Endothelial cell of umbilical vein (primary cell): ENCODE measurements around the genes C16orf89 and ALG1.

- PRO-cap: no peak
CAGE:
- cytosol, long polyA minus RNA: no peak
- cytosol, long polyA plus RNA: no peak
- long polyA plus RNA: no peak
- nucleus, long polyA minus RNA: no peak
- nucleus, long polyA plus RNA: no peak
Measured at GRCh38 chr16:4868380-4869282, 21.4 kb downstream of the UBN1 start.

DNA sequence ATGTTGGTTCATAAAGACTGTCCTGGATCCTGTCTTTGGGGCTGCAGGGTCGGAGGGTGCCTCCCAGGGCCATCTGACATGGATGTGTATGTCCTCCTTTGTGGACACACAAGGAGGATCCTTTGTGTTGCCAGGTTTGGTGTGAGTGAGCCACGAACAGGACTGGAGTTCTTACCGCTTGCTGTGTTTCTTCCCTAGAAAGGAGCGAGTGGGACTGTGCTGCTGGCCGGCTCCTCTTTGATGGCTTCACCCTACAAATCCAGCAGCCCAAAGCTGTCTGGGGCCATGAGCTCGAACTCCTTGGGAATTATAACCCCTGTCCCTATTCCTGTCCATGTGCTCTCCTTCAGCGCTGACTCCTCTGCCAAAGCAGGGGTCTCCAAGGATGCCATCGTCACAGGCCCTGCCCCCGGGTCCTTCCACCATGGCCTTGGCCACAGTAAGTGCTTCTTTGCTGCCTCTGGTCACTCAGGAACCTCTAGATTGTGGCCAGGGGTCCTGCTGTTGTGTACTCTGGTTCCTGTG is 29.5 kb downstream of the UBN1 start:
- PRO-cap: no peak
CAGE:
- cytosol, long polyA minus RNA: no peak
- cytosol, long polyA plus RNA: no peak
- long polyA plus RNA: no peak
- nucleus, long polyA minus RNA: no peak
- nucleus, long polyA plus RNA: no peak

DNA sequence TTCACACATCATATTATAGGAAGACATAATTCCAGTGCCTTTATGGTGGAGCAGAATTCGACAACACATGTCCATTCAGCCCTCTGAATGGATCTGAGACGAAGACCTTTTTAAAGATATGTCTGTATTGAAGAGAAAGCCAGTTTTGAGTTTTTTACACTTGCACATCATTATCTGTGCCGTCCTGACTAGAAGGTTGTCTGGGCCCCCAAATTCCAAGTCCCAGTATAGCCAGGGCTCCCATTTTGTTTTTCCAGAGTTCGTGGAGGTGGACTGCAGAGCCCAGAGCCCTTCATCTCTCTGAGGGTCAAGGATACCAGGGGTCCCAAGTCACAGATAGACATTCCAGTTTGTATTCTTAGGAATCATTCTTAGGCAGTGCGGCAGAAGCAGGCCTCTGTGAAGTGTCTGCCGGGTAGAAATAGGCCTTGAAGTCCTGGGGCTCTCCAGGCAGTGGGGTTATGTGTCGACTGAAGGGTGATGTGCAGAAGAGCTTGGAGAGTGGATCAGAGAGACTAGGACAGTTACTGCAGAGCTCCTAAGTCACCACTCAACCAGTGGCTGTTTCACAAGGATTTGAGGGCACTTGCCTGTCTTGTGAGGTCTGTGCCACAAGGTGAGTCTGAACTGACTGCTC is 33.7 kb downstream of the UBN1 start:
- PRO-cap: no peak
CAGE:
- cytosol, long polyA minus RNA: no peak
- cytosol, long polyA plus RNA: no peak
- long polyA plus RNA: no peak
- nucleus, long polyA minus RNA: no peak
- nucleus, long polyA plus RNA: no peak

- PRO-cap: unidirectional peak, minus-strand start at chr16:4943185
CAGE:
- cytosol, long polyA minus RNA: no peak
- cytosol, long polyA plus RNA: no peak
- long polyA plus RNA: no peak
- nucleus, long polyA minus RNA: no peak
- nucleus, long polyA plus RNA: no peak
Measured at GRCh38 chr16:4943127-4943750, 6.3 kb upstream of the PPL start.

- PRO-cap: no peak
CAGE:
- cytosol, long polyA minus RNA: no peak
- cytosol, long polyA plus RNA: no peak
- long polyA plus RNA: no peak
- nucleus, long polyA minus RNA: no peak
- nucleus, long polyA plus RNA: no peak
Measured at GRCh38 chr16:5065782-5066251, at the start of gene C16orf89. C16orf89 (minus strand) TSS chr16:5065956.

GRCh38 chr16:5071528-5072577 is at the start of gene ALG1:
ALG1 (plus strand) TSS chr16:5071843.
- PRO-cap: bidirectional peak, plus-strand start at chr16:5071830, minus-strand start at chr16:5071793; bidirectional peak, plus-strand start at chr16:5072057, minus-strand start at chr16:5072115
CAGE:
- cytosol, long polyA minus RNA: no peak
- cytosol, long polyA plus RNA: start-site peak on the plus strand at chr16:5071829-5072037, 142 and 100 reads in 2 replicates
- long polyA plus RNA: start-site peak on the plus strand at chr16:5071829-5071849, 242 and 96 reads in 2 replicates
- nucleus, long polyA minus RNA: no peak
- nucleus, long polyA plus RNA: start-site peak on the plus strand at chr16:5071833-5071852, 85 and 85 reads in 2 replicates

DNA sequence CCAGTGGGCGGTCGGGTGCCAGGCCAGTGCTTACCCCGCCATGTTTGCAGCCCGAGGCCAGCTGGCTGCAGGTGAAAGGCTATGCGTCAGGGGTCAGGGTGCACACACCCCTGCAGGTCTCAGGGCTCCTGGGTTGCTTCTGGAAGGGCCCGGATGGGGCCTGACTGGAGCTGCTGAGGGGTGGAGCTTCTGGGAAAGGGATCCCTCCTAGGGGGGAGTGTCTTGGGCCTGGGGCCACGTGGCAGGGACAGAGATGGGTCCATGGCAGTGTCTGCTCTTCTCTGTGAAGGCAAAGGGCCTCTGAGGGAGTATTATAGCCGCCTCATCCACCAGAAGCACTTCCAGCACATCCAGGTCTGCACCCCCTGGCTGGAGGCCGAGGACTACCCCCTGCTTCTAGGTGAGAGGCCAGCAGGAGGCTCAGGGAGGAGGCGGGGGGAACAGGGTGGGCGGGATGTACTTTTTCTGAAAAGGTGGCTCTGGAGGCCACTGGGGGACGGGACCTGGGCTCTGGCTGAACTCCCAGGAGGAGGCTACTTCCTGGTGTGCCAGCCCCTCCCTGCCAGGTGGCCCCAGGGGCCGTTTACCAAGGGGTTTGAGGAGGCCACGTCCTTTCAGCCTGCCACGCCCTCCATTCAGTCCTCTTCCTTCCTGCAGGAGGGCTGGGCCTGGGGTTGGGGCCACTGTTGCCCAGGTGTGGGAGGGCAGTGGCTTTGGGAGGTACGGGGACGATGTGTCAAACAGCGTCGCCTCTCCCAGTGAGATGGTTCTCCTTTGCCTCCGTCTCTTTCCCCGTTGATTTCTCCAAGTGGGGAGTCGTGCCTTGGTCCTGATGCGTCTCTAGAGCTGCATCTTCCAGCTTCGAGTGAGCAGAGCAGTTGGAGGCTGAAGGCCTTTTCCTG is 9.3 kb downstream of the ALG1 start:
- PRO-cap: no peak
CAGE:
- cytosol, long polyA minus RNA: no peak
- cytosol, long polyA plus RNA: no peak
- long polyA plus RNA: no peak
- nucleus, long polyA minus RNA: no peak
- nucleus, long polyA plus RNA: no peak

- PRO-cap: no peak
CAGE:
- cytosol, long polyA minus RNA: no peak
- cytosol, long polyA plus RNA: no peak
- long polyA plus RNA: no peak
- nucleus, long polyA minus RNA: no peak
- nucleus, long polyA plus RNA: no peak
Measured at GRCh38 chr16:7351918-7352232, 1238.4 kb downstream of the TMEM114 start.

DNA sequence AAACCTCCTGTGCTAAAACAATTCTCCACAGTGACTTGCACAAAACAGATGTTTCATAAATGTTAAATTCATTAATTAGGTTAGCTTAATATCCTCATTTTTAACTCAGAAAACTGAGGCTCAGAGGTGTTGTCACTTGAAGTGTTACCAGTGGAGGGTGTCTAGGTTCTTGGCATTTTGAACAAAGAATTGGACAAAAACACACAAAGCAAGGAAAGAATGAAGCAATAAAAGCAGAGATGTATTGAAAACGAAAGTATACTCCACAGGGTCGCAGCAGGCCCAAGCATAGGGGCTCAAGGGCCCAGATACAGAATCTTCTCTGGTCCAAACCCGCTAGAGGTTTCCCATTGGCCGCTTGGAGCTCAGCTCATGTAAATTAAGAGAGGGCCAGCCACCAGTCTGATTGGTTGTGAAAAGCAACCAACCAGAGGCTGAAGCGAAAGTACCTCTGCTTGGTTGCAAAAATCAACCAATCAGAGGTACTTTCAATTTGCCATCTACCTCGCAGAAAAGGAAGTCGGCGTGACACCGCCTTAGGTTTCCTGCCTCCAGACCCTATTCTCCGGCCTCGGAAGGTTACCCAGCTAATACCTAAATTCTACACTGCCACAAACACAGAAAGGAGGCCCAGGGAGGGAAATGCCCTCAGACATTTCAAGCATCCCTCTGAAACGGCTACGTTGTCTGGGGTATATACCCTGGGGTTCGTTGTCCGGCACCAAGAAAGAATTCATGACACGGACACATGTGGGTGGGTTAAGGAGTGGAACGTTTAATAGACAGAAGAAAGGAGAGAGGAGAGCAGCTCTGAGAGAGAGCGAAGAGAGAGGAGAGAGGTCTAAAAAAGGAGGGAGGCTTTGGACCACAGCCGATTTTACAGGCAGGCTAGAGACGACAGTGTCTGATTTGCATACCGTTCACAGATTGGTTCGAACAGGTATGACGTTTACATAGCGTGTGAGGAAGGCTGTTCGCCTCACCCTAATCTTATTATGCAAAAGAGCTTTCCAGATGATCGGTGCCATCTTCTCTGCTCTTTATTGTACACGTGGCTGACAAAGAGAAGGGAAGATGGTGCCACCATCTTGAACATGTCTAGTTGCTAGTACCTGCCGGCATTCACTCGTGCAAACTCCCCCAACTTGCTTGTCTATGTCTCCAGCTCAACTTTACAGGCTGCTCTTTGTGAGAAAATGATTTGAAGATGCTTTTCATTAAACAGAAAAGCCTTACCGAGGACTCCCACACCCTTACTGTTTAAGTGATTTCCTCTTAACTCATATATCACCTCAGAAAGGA is 481.2 kb downstream of the TMEM114 start:
- PRO-cap: no peak
CAGE:
- cytosol, long polyA minus RNA: no peak
- cytosol, long polyA plus RNA: no peak
- long polyA plus RNA: no peak
- nucleus, long polyA minus RNA: no peak
- nucleus, long polyA plus RNA: no peak

GRCh38 chr16:8818726-8819293 is 21.2 kb downstream of the PMM2 start:
- PRO-cap: no peak
CAGE:
- cytosol, long polyA minus RNA: no peak
- cytosol, long polyA plus RNA: no peak
- long polyA plus RNA: no peak
- nucleus, long polyA minus RNA: no peak
- nucleus, long polyA plus RNA: no peak

DNA sequence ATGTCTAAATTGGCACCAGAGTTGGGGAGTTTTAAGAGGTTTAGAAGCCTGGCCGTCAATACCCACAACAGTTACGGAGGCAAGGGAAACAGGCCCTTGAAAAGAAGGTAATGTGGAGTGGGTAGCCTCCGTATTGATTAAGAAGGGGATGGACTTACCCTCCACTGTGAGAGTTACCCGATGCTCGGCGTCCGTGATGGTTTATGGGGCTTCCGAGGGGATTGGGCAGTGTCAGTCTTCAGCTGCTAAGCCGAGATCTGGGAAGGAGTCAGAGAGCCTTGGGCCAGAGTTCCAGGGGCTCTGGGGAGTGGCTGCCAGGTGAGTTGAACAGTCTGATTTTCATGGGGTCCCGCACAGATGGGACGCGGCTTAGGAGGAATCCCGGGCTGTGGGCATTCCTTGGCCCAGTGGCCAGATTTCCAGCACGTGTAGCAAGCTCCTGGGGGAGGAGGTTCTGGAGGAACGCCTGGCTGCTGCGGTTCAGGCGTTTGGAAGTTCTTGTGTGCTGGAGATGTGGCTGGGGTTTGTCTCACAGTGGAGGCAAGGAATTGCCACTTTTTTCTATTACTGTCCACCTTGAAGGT is 32.7 kb downstream of the CARHSP1 start:
- PRO-cap: no peak
CAGE:
- cytosol, long polyA minus RNA: no peak
- cytosol, long polyA plus RNA: no peak
- long polyA plus RNA: no peak
- nucleus, long polyA minus RNA: no peak
- nucleus, long polyA plus RNA: no peak

DNA sequence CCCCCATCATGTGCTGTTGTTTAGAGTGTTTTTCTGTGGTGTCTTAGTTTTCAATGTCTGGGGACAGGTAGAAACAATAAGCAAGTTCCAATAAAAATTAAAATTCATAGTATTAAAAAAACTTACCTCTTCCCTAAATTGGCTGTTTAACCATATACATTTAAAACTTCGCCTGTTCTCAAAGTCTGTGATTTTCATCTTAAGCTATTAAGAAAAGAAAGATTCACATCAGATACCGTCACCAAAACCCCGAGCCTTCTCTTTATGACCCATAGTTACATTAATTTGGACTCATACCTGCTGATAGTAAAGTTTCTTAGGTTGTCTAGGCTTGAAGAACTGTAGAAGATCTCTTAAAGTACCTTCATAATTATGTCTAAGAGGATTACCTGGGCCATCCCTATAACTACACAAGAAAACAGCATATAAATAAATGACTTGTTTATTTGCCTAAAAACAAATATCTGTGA is 16.1 kb downstream of the LITAFD start:
- PRO-cap: no peak
CAGE:
- cytosol, long polyA minus RNA: no peak
- cytosol, long polyA plus RNA: no peak
- long polyA plus RNA: no peak
- nucleus, long polyA minus RNA: no peak
- nucleus, long polyA plus RNA: no peak

GRCh38 chr16:8906210-8906685 is 24.1 kb downstream of the LITAFD start:
- PRO-cap: no peak
CAGE:
- cytosol, long polyA minus RNA: no peak
- cytosol, long polyA plus RNA: no peak
- long polyA plus RNA: no peak
- nucleus, long polyA minus RNA: no peak
- nucleus, long polyA plus RNA: no peak

DNA sequence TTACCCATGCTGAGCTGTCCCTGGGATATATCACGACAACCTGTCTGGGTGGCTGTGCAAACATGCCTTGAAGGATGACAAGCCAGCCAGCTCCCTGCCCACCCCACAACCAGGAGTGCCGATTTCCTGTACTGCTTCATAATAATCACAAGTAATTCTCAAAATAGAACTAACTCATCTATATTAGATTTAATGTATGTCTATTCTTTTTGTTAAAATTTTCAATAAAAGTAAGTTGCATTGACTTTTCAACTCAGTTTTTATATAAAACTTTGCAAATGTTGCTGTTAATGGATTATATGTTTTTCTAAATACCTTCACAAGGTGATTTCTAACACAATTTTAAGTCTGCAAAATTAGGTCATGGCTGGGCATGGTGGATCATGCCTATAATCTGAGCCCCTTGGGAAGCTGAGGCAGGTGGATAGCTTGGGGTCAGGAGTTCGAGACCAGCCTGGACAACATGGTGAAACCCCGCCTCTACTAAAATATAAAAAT is 36.1 kb downstream of the LITAFD start:
- PRO-cap: no peak
CAGE:
- cytosol, long polyA minus RNA: no peak
- cytosol, long polyA plus RNA: no peak
- long polyA plus RNA: no peak
- nucleus, long polyA minus RNA: no peak
- nucleus, long polyA plus RNA: no peak

- PRO-cap: no peak
CAGE:
- cytosol, long polyA minus RNA: no peak
- cytosol, long polyA plus RNA: no peak
- long polyA plus RNA: no peak
- nucleus, long polyA minus RNA: no peak
- nucleus, long polyA plus RNA: no peak
Measured at GRCh38 chr16:8991809-8992253, 28.1 kb upstream of the USP7 start.

GRCh38 chr16:9051194-9051882 is 40.1 kb upstream of the HAPSTR1 start:
- PRO-cap: no peak
CAGE:
- cytosol, long polyA minus RNA: no peak
- cytosol, long polyA plus RNA: no peak
- long polyA plus RNA: no peak
- nucleus, long polyA minus RNA: no peak
- nucleus, long polyA plus RNA: no peak

- PRO-cap: no peak
CAGE:
- cytosol, long polyA minus RNA: start-site peak on the plus strand at chr16:9111997-9112788, 38 reads
- cytosol, long polyA plus RNA: no peak
- long polyA plus RNA: no peak
- nucleus, long polyA minus RNA: no peak
- nucleus, long polyA plus RNA: no peak
Measured at GRCh38 chr16:9111695-9113162, 20.8 kb downstream of the HAPSTR1 start.

- PRO-cap: no peak
CAGE:
- cytosol, long polyA minus RNA: no peak
- cytosol, long polyA plus RNA: no peak
- long polyA plus RNA: no peak
- nucleus, long polyA minus RNA: no peak
- nucleus, long polyA plus RNA: no peak
Measured at GRCh38 chr16:9113367-9114537, 22.3 kb downstream of the HAPSTR1 start.

DNA sequence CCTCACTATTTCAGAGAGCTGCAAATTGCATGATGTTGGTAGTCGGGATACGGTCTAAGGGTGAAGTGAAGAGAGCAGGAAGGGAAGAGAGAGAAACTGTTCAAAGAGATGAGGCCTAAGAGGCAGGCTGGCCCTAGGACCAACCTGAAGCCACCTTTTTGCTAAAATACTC is 23.0 kb downstream of the HAPSTR1 start:
- PRO-cap: unidirectional peak, plus-strand start at position 74 of the sequence
CAGE:
- cytosol, long polyA minus RNA: no peak
- cytosol, long polyA plus RNA: no peak
- long polyA plus RNA: no peak
- nucleus, long polyA minus RNA: no peak
- nucleus, long polyA plus RNA: no peak

- PRO-cap: no peak
CAGE:
- cytosol, long polyA minus RNA: no peak
- cytosol, long polyA plus RNA: no peak
- long polyA plus RNA: no peak
- nucleus, long polyA minus RNA: no peak
- nucleus, long polyA plus RNA: no peak
Measured at GRCh38 chr16:10177784-10178482, 4.3 kb downstream of the GRIN2A start.